Temporal lobe (tissue), 2 donors: ENCODE data around the genes DPP7, GRIN1 and TPRN.

DNA sequence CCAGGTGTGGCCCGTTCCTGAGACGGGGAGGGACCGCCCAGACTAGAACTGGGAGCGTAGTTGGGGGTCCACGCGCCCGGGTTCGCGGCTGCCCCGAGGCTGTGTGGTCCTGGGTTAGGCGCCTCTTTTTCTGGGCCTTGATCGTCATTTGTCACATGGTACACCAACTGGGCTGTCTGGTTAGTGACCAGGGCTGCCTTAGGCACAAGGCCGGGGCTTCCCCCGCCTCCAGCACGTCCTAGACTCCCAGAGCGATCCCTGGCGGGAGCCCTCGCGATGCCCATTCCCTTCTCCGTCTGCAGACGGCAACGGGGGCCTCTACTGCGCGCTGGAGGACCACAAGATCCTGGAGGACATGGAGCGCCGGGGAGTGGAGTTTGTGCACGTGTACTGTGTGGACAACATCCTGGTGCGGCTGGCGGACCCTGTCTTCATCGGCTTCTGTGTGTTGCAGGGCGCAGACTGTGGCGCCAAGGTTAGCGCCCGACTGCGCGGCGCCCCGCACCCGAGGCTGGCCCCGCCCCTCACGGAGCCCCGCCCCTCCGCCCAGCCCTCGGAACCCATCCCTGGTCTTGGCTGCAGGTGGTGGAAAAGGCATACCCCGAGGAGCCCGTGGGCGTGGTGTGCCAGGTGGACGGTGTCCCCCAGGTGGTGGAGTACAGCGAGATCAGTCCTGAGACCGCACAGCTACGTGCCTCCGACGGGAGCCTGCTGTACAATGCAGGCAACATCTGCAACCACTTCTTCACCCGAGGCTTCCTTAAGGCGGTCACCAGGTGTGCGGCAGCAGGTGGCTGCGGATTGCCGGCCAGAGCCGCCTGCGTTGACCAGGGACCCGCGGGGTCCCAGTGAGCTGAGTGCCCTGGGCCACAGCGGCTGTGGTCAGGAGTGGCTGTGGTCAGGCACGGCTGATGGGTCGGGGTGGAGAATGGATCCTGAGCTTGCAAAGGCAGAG, 1.6 kb downstream of the UAP1L1 start:
- RAMPAGE, long total RNA = no peak

DNA sequence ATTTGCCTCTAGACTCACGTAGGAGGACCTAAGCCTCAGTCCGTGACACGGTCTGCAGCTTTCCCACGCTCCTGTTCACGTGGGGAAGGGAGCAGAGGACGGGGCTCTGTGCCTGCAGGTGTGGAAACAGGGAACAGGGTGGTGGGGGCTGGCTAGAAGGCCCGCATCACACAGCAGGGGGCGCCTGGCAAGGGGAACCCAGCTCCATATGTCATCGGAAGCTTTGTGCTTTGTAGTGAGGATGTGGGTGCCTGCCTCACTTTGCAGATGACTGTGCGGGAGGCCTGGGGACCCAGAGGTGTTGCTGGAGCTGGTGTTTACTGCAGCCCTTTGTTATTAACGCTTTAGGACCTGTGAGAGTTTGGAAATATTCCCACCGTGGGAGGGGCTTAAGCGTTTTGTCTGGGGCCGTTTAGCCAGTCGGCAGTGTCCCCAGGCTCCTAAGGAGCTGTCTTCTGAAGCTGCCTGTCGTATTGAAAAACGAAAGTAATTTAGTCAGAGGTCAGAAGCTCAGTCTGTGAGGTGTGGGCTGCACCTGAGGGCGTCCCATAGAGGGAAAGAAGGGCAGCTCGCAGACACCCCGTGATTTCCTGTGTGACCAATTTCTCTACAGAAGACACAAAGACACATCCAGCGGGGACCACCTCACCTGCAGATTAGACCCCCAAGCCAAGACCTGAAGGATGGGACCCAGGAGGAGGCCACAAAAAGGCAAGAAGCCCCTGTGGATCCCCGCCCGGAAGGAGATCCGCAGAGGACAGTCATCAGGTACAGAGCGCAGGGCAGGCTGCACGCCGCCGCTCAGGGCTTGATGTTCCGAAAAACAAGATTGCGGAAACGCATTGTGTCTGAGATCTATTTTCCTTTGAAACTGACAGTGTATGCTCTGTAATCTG, 9.1 kb downstream of the MAN1B1 start:
- RAMPAGE, long total RNA = no peak

DNA sequence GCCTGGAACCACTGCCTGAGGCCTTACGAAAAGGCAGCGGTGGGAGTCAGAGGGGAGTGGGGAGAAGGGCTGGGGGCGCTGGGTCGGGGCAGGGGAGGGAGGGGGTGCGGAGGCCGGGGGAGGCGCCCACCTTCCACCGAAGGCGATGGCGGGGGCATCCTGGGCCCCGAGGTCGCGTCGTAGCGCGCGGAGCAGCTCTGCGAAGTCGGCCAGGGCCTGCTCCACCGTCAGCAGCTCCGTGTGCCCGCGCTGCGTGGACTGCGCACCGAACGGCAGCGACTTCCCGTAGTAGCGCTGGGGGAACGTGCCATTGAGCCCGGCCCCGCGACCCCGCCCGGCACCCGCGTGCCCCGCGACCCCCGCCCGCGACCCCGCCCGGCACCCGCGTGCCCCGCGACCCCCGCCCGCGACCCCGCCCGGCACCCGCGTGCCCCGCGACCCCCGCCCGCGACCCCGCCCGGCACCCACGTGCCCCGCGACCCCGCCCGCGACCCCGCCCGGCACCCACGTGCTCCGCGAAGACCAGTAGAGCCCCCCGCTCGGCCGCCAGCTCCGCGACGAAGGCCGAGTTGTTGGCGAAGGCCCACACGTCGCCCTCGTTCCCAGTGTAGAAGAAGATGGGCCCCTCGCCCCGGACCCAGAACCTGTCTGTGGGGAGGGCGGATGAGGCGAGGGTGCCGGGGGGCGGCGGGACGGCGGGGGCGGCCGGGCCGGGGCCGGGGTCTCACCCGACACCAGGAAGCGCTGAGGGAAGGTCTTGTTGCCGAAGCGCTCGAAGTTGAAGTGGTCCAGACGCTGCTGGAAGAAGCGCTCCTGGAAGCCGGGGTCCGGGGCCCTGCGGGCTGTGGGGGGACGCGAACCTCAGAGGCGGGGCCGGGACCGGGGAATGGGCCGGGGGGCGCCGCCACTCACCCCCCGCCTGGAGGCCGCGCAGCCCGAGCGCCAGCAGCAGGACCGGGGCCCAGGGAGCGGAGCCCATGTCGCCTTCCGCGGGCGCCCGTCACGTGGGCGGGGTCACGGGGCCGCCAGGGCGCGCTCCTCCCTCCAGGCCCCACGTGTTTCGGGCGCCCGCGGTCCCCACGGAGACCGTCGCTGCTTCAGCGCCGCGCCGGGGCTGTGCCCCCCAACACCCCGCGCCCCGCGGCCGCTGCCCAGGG, at the start of gene DPP7:
DPP7 (minus strand) TSS at position 999 of the 1,157 bp plus-strand sequence.
- RAMPAGE, long total RNA = no peak

- RAMPAGE, long total RNA = no peak
These were observed 7.4 kb upstream of the DPP7 start for GRCh38 chr9:137121836-137122518.

DNA sequence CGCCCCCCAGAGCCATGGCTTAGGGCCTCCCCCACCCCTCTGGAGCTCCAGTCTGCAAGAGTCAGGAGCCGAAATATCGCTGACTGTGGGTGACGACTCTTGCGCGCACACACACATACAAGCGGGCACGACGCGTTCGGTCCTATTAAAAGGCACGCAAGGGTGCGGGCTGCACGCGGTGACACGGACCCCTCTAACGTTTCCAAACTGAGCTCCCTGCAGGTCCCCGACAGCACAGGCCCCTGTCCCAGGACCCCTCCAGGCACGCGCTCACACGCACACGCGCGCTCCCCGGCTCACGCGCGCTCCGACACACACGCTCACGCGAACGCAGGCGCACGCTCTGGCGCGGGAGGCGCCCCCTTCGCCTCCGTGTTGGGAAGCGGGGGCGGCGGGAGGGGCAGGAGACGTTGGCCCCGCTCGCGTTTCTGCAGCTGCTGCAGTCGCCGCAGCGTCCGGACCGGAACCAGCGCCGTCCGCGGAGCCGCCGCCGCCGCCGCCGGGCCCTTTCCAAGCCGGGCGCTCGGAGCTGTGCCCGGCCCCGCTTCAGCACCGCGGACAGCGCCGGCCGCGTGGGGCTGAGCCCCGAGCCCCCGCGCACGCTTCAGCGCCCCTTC, at the start of gene GRIN1:
GRIN1 (plus strand) TSS at position 440 of the 617 bp plus-strand sequence.
- RAMPAGE, long total RNA = no peak

- RAMPAGE, long total RNA = no peak
These were observed at the start of gene TPRN for GRCh38 chr9:137200170-137200897. Gene TPRN, minus strand, starts transcription at chr9:137200741.

GRCh38 chr9:137200898-137201319, 368 bp upstream of the TPRN start:
- RAMPAGE, long total RNA = no peak

DNA sequence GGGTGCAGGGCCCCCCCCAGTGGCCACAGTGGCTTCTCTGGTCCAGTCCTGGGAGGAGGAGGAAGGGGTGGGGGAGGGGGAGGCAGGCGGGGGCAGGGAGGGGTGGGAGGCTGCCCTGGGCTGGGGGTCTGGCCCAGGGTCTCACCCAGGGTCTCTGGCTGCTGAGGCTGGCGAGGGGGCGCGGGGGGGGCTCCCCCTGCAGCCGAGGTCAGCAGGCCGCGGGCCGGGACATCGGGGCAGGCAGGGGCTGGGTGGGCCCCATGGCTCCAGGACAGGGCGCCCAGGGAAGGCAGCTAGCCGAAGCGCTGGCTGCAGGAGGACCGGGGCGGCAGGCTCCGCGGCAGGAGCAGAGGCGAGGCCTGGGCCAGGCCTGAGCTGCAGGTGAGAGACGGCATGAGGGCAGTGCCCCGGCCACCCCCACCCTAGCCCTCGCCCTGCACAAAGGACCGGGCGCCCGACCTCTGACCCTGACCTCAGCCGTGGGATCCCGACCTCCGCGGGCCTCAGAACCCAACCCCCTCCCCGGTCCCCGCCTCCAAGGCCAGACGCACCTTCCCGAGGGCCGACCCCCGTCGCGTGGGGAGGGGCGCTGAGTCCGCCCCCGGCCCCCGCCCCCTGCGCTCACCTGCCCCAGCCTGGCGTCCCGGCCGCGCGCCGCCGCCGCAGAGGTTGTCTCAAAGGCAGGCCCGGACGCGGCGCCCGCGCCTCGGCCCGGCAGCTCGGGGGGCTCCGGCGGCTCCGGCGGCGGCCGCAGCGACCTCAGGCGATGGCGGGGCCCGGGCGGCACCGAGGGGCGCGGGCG, 475 bp downstream of the RNF208 start:
- RAMPAGE, long total RNA = no peak

GRCh38 chr9:137222906-137223229, 828 bp upstream of the RNF208 start:
- RAMPAGE, long total RNA = no peak

- RAMPAGE, long total RNA = no peak
These were observed 4.3 kb upstream of the TOR4A start for GRCh38 chr9:137272994-137273893.

DNA sequence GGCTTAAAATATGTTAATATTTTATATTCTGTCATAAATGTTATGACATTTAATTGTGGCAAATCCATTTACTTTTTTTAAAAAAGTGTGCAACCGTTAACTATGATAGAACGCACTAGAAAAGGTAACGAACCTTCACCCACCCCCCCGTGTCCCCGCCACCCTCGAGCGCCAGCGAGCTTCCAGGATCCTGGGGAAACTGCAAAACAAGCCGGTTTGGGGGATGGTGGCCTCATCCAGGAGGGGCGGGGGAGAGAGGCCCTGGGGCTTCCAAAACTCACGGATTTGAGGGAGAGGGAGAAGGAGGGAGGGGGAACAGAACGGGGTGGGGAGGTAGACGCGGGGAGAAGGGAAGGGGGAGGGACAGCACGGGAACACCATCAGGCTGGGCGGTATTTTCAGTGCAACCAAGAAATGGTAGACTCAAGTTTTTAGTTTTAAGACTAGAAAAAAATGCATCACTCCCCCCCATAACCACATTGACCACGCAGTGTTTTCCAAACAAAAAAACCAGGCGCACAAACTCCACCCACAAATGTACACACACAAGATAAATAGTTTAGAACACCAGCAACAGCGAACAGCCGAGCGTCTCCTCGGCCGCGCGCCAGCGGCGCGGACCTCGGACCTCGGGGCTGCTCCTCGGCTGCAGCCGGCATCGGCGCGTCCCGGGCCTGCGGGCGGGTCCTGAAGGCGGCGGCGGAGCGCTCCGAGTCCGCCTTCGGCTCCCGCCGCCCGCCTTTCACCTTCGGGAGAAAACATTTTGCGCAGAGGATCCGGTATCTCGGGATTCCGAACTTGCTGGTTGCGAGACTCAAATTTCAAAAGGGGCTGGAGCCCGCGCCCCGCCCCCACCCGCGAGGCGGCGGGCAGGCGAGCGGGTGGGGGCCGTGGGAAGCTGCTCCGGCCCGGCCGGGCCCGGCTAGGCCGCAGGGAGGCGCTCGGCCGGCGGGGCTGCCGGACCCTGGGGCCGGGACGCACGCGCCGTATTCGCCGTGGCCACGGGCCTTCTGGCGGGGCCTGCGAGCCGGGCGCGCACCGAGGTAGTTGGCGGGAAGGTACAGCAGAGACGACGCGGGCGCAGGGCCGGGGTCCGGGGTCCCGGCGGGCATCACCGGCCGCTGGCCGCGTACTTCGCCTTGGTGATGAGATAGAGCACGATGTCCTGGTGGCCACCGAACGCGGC, 1.2 kb downstream of the NRARP start:
- RAMPAGE, long total RNA = no peak

DNA sequence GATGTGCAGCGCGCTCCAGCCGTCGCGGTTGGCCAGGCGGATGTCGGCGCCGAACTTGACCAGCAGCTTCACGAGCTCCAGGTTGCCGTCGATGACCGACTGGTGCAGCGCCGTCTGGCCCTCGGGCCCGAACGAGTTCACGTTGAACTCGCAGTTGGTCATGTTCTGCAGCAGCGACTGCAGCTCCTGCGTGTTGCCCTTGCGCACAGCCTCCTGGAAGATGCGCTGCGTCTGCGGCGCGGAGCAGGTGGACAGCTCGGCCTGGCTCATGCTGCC, 474 bp downstream of the NRARP start:
- RAMPAGE, long total RNA = no peak

- RAMPAGE, long total RNA = no peak
These were observed 14.3 kb upstream of the NRARP start for GRCh38 chr9:137316049-137317098.

GRCh38 chr9:137353364-137354333, 51.6 kb upstream of the NRARP start:
- RAMPAGE, long total RNA = no peak

GRCh38 chr9:137497837-137498435, 38.8 kb upstream of the NSMF start:
- RAMPAGE, long total RNA = no peak

DNA sequence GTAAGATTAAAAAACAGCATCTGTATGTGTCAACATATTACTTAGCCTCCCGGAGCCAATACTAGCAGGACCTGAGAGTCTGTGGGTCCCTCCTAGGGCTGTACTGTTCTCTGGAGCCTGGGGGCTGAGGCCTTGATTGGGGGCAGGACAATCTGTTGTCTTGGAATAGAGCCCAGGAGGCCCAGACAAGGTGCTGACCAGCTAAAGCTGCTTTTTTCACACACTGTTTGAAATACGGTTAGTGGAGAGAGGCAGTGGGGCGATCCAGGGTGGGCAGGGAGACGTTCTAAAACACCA, 55.0 kb downstream of the EHMT1 start:
- RAMPAGE, long total RNA = no peak

GRCh38 chr9:137705366-137706536, 86.9 kb downstream of the EHMT1 start:
- RAMPAGE, long total RNA = no peak